Brain (tissue), 1 donor: ENCODE results near the gene DOLPP1.

- RRBS, result no CpG with 5 or more reads among the region's 20 CpGs
Observed at GRCh38 chr9:129028441-129028656, 218 bp upstream of the SH3GLB2 start.

DNA sequence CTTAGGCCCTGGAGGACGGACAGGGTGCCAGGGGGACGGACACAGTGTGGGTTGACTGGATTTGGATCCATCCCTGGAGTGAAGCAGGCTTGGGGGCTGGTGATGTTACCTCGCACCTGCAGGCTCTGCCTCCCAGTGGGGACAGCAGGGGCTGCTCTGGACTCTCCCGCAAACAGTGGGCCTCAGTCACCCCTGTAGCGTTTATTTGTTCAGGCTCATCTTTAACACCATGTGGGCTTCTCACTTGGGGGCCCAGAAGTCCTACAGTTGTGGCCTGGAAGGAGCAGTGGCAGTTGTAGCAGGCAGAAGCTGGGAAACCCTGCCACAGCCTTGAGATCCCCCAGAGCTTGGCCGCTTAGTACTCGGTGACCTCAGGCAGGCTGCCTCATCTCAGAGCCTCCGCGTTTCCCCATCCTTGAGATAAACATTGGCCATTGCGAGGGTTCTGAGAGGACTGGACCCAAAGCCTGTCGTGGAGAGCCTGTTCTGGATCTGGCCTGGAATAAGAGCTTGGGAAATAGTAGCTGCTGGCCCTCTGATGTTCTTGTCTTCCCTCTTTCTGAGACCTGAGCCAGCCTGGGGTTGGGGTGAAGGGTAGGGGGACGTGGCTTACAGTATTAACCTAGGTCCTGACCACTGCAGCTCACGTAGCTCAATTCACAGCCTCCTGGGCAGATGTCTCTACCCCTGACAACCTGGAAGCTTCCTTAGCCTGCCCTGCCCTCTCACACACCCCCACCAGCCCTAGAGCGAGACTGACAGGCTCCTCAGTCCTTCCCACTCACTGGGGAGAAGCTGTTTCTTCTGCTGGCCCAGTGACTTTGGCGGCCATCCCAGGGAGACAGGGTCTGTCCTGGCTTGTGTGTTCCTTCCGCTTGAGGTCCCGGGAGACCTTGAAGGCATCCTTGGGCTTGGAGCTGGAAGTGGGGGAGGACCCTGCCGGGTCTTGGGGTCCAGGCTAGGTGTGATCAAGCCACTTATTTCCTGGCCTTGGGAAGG lies 1.4 kb downstream of the MIGA2 start:
- RRBS, result 26% methylated on average over 2 of the region's 18 CpGs

DNA sequence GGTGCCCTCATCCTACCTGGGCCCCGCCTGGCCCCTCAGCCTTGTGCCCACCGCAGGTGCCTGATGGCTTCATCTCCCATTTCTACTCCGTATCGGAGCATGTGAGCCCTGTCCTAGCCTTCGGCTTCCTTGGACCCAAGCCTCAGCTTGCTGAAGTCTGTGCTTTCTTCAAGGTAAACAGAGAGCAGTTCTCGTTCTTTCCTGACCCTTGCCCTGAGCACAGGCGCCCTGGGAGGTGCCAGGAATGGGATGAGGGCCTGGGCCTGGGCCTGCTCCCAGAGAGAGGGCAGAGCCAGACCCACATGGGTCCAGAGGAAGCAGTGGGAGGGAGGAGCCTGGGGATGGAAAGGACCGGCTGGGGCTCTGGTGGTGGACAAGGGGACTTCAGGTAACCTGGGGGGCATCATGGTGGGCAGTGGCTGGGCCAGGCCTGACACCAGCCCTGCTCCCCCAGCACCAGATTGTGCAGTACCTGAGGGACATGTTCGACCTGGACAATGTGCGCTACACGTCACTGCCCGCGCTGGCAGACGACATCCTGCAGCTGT lies 11.0 kb upstream of the DOLPP1 start:
- RRBS, result no CpG with 5 or more reads among the region's 14 CpGs

DNA sequence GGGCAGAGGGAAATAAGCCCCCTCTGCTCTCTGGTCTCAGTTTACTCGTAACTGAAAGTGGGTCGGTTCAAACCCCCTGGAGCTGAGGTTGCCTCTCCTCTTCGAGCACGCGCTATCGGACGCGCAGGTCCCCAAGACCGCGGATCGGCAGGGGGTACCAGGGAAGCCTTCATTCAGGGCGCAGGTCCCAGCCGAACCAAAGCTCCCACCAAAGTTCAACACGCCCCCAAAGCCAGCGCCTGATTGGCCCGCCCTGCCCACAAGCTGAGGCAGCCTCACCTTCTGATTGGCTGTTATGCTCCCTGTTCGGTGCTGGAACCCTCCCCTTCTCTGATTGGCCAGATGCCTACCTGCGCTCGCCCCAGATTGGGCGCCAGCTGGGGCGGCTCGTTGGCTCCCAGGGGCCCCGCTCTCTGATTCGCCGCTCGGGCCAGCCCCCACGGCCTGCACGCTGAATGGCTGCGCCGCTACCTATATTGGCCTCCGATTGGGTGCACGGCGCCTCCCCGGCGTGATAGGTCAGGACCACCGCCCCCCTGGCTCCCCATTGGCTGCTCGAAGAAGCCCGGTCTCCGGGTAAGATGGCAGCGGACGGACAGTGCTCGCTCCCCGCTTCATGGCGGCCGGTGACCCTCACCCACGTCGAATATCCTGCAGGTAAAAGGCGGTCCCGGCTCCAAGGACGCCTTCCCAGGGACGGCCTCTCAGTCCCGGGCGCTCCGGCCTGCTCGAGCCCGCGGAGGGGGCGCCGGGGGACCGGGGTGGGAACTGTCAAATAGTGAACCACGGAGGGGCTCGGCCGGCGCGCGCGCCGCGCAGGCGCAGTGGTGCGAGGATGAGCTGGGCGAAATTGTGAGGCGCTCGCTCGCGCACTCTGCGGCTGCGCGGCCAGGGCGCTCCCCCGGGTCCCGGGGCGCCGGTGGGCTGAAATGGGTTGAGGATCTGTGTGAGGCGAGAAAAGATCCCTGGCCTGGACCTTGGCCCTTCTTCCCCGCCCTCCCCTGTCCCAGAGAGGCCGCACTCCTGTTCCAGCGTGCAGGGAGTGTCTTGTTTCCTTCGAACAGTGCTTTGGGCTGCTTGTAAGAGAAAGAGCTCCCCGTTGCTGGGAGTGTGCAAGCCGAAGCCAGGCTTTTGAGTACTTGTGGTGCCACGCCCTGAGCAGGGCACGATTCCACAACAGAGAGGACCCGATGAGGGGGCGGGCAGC lies at the start of gene DOLPP1:
Gene DOLPP1, plus strand, starts transcription at position 561 of the 1,207 bp plus-strand sequence.
- RRBS, result 1% methylated on average over 33 of the region's 95 CpGs

DNA sequence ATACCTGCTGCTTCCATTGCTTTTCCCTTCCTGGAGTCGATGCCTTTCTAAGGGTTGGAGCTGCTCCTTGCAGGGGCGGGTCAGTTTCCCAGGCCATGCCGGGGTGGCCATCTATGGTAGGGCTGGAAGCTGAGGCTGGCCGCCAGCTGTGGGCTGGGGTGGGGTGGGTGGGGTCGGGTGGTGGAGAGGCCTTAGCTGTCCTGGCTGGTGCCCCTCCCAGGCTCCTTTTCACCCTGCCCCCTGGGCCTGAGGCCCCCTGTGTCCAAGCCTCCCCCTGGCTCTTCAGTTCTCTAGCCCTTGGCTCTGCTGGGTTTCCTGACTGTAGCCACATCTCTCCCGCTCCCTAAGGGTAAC lies 30.3 kb downstream of the IER5L start:
- RRBS, result no CpG with 5 or more reads among the region's 6 CpGs

- RRBS, result 3% methylated on average over 10 of the region's 46 CpGs
Observed at GRCh38 chr9:129173560-129174397, 4.3 kb downstream of the IER5L start.

- RRBS, result no CpG with 5 or more reads among the region's 14 CpGs
Observed at GRCh38 chr9:129193533-129194163, 15.6 kb upstream of the IER5L start.

DNA sequence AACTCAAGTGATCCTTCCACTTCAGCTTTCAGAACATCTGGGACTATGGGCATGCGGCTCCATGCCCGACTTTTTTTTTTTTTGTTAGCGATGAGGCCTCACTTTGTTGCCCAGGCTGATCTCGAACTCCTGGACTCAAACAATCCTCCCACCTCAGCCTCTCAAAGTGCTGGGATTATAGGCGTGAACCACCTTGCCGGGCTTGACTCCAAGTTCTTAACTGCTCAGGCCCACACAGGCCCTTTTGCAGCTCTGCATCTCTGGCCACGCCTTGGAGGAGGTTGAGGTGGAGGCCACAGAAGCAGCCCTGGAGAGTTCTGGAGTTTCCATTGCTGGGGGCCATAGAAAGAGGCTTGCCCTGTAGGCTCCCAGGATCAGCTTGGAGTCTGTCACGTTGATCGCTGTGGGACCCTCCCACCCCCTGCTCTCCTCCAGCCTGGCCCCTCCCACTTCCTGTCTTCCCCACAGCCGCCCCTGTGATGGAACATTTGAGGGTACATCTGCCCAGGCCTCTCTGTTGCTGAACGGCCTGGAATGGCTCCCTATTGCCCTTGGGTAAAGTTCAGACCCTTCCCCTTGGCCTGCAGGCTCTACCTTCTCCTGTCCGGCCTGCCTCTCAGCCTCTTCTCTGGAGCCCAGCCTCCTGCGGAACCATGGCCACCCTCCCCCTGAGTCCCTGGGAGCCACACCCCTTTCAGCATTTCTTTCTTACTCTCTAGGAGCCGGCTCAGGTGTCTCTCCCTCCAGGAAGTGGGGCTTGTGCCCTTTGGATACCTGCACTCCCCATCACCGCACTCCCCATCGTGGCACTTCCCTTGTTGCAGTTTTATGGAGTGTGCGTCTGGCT lies 30.3 kb upstream of the IER5L start:
- RRBS, result no CpG with 5 or more reads among the region's 17 CpGs

DNA sequence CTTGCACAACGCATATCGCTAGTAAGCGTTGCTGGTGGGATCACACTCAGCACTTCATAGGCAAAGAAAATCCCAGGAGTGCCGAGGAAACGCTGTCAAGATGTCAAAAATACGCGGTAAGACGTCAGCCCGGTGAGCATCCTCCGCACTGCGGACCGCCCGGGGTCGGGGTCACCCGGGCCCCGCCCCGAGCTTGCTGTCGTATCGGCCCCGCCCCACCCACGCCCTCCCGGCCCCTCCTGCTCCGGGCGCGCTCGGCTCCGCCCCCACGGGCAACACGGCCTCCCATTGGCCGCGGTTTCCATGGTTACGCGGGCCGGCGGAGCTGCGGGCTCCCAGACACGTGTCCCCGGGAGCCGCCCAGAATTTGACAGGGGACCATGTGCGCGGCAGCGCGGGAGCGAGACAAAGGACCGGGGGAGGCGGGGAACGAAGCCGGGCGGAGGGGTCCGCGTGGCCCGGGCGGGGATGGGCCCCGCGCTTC lies 80.2 kb upstream of the IER5L start:
- RRBS, result 2% methylated on average over 28 of the region's 55 CpGs

- RRBS, result 2% methylated on average over 13 of the region's 39 CpGs
Observed at GRCh38 chr9:129320441-129321128, 142.5 kb upstream of the IER5L start.

GRCh38 chr9:129321140-129321946 lies 143.3 kb upstream of the IER5L start:
- RRBS, result no CpG with 5 or more reads among the region's 26 CpGs

GRCh38 chr9:129341480-129341951 lies 163.5 kb upstream of the IER5L start:
- RRBS, result 56% methylated on average over 1 of the region's 15 CpGs

DNA sequence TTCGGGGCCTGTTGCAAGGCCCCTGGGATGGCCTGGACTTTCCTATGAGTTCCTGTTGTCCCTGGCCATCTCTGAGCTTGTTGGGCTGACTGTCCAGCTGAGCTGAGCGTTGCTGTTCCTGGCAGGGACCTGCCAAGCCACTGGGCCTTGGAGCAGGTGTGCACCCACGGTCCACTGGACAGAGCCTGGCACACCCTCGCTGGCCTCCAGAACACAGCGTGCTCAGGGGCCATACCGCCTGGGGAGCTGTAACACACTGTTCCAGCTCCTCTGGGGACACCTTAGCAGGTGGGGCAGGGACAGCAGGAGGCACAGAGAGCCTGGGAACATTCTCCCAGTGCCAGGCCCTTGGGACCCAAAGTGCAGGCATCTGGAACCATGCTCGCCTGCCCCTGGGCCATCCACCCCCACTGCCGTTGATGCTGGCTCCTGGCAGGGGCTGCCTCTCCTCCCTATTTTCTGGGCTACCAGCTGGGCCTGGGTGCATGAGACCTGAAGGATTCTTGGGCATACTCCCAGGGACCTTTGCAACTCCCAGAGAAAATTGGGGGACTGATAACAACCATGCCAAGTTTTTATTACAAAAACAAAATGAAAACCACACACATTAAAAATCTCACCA lies 188.1 kb downstream of the C9orf50 start:
- RRBS, result no CpG with 5 or more reads among the region's 8 CpGs

- RRBS, result no CpG with 5 or more reads among the region's 15 CpGs
Observed at GRCh38 chr9:129458156-129458692, 162.7 kb downstream of the C9orf50 start.

DNA sequence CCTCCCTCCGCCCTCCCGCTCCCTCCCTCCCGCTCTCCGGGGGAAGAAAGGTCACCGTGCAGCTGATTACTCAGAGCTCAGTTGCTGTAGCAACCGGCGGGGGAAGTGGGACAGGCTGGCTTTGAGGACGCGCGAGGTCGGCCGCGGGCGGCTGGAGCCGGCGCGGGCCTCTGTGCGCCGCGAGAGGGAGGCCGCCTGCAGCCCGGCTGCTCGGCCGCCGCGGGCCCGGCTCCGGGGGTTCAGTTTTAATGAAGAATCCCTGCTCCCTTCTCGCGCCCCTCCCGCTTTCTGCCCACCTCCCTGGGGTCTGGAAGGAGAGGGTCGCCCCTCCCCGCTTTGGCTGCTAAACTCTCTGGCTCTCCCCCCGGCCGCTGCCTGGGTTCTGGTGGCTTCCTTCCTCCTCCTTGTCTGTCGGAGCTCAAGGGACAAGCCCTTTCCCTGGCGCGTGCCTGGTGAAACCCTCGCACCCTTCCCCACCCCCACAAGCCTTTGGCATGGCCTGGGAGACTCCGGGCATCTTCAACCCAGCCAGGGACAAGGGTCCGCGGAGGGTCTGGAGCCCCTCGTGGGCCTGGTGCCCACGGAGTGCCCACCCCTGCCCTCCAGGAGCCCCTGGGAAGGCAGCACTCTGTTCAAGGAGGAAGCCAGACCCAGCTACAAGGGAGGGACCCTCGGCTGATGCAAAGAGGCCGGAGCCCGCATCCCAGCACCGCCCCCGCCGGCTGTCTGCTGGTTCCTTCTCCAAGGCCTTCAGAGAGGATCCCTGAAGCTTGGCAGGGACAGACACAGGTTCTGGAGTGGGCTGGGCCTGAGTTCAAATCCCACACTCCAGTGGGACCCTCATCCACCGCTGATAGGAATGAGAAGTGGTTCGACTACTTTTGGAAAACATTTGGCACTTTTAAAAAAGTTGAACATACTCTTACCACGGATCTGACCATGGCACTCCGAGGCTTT lies 160.2 kb downstream of the C9orf50 start:
- RRBS, result 1% methylated on average over 19 of the region's 54 CpGs

GRCh38 chr9:129480631-129481126 lies 140.2 kb downstream of the C9orf50 start:
- RRBS, result no CpG with 5 or more reads among the region's 5 CpGs

- RRBS, result no CpG with 5 or more reads among the region's 6 CpGs
Observed at GRCh38 chr9:129489600-129489842, 131.4 kb downstream of the C9orf50 start.

DNA sequence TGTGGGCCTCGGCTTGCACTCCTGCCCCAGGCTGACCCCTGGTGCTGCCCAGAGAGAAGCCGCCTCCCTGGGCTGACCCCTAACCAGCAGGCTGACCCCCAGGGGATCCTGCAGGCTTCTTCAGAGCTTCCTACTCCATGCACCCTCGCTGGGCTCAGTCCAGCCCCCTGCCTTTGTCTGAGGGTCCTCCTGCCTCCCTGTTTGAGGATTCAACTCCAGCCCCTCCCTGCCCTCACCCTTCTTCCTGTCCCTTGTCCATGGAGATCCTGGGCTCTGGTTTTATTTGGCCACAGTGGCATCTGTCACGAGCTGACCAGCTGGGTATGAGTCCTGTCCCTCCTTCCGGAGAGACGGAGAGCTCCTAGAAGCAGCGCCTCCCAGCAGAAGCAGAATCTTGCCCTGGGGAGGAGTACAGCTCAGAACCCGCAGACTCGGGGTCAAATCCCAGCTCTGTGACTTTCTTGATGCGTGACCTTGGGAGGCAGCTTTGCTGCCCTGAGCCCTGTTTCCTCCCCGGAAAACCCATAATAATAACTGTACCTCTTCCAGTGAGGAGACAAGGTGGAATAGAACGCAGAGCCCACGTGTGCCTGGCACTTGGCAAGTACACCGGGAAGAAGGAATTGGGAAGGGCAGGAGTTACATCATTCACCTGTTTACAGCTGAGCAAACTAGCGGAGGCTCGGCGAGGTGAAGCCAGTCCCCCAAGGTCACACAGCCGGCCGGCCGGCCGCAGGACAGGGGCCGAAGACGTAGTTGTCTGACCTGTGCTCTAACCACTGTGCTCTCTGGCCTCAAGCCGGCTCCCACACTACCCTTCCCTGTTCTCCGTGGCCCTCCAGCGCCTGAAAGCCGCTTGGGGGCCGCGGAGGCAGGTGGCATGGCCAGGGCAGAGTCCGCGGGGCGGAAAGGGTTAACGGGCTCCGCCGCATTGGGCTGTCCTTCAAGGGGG lies 125.5 kb downstream of the C9orf50 start:
- RRBS, result 2% methylated on average over 10 of the region's 35 CpGs

GRCh38 chr9:129496058-129496325 lies 124.9 kb downstream of the C9orf50 start:
- RRBS, result no CpG with 5 or more reads among the region's 19 CpGs

GRCh38 chr9:129496532-129497563 lies 124.1 kb downstream of the C9orf50 start:
- RRBS, result 1% methylated on average over 17 of the region's 53 CpGs